ENCODE data around the gene MUC5AC.

DNA sequence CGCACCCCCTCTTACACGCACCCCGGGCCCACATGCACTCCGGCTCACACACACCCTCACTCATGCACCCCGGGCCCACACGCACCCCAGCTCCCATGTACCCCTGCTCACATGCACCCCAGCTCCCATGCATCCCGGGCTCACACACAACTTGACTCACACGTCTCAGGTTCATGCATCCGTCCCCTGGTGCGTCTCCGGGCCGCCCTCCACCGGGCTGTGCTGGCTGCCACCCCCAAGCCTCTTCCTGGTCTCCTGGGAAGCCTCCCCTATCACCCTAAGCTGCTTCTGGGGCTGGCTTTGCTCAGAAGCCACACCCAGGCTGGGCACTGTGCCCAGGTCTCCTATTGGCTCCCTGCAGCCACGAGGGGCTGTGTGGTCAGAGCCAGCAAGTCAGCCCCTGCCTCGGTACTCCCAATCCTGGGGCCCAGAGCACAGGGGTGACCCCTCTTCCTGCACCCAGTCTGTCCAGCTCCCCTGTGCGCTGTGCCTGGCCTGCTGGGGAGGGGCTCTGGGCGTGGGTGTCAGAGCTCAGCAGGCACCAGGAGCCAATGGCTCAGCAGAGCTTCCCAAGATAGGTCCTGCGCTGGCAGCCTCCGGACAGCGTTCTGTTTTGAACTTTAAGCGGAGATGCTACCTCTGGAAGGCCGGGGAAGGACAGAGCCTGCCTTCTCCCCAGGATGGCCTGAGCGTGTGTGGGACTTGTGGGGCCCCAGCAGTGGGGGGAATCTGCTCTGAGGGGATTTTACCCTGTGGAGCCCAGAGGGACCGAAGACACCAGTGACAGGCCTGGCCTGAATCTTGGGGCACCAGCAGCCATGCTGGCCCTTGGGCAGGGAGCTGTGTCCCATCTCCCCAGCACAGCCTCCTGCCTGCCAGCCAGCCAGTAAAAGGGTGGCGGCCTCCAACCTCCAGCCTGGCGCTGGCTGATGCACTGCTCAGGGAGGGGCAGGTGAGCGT, 17.1 kb downstream of the TSPAN4 start:
- PRO-cap = no peak

DNA sequence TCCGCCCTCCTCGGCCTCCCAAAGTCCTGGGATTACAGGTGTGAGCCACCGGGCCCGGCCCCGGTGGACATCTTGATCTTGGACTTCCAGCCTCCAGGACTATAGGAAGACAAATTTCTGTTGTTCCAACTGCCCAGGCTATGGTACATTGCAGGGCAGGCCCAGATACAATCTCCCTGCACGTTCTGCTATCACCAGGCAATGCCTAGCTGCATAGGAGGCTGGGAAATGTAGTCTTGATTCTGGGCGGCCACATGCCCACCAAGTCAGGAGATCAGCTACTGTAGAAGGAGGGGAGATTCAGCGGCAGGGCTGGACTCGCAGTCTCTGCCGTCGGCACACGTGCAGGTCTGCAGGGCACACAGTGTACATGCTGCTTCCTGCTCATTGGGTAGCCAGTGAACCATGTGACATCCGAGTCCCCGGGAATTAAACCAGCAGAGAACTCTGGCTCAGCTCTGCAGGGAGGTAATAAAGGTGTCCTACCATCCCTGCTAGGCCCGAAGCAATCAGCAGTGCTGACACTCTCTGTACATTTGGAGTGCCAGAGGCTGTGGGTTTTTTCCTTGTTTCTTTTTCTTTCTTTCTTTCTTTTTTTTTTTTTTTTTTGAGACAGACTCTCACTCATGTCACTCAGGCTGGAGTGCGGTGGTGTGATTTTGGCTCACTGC, 6.5 kb upstream of the AP2A2 start:
- PRO-cap = no peak

DNA sequence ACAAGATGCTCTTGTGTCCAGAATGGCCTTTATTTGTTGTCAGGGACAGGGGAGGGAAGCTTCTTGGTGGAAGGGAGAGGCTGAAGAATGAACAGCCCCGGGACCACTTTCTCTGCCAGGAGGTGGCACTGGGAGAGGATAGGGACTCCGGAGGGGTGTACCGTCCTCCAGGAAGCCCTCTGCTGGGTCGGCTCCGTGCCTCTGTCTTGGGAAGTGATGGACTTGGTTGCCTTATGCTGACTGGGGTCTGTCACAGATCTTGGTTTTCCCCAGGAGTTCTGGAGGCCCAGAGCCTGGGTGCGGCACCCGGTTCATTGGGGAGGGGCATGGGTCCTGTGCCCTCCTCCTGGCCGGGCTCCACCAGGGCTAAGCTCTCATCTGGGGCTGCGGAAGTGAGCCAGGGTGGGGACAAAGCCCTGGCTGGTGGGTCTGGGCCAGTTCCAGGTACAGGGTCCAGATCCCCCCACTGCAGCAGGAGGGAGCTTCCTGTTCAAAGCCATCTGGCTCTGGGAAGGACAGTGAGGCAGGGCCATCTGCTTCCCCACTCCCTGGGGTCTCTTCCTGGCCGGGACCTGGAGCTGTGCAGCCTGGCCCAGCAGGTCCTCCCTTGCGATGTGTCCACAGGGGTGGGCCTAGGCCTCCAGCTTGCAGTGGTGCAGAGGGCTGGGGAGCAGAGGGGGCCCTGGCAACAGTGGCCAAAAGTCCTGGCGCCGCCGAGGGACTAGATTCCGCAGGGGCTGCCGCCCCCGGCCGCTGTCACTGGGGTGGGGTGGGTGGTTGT, 1.1 kb upstream of the AP2A2 start:
- PRO-cap = no peak

DNA sequence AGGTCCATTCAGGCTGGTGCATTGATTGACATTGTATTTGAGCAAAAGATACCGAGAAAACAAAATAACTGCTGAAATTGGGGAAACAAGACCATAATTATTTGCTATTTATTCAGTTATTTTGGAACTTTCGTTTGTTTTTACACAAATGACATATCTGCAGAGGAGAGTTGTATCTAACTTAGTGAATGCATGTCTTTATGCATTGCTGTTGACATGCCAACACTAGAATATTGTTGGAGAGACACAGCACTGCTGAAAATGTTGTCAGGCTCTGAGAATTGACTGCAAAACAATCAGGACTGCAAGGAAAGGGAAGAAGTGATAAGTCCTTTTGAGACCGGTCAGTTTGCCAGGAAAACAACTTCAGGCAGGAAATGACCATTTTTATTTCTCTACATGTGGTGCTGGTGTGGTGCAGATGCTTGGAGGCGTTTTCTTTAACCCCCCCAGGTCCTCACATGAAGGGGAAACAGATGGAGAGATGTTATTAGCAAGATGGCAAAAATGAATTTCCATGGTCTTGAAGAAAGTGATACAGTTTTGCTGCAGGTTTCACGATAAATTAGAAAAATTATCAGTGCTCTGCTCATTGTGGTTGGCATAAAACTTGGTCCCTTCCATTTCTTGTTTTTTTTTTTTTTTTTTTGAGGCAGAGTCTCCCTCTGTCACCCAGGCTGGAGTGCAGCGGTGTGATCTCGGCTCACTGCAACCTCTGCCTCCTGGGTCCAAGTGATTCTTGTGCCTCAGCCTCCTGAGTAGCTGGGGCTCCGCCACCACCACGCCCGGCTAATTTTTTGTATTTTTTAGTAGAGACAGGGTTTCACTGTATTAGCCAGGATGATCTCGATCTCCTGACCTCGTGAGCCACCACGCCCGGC, 5.7 kb downstream of the AP2A2 start:
- PRO-cap = no peak

DNA sequence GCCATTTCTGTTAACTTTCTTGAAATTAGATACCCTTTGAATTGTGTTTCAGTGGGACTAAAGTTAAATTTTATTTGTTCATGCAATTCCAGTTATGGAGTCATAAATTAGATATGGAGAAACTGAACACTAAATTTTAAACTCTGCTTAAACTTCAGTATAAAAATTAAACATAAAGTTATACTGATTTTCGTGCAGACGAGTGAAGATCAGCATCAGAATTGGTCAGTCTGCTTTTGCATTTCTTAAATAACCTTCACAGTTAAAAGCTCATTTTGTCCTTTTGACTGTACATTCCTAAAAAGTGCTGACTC, 6.5 kb downstream of the AP2A2 start:
- PRO-cap = no peak

DNA sequence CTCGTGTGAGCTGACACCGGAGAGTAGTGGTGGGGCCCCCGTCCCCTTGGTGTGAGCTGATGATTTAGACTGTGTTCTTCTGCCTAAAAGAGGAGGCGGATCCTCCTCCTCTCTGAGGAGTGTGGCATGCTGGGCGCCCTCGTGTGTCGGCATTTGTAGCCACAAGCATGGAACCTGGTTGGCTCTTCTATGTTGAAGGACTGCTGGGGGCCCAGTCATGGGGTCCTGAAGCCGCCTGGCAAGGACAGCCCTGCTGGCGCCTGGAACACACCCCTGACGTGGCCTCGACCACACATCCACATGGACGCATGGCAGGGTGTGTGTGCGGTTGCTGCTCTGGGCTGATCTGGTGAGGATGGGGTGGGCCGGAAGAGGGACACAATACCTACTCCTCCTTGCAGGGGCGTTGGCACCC, 50.2 kb downstream of the AP2A2 start:
- PRO-cap = no peak

DNA sequence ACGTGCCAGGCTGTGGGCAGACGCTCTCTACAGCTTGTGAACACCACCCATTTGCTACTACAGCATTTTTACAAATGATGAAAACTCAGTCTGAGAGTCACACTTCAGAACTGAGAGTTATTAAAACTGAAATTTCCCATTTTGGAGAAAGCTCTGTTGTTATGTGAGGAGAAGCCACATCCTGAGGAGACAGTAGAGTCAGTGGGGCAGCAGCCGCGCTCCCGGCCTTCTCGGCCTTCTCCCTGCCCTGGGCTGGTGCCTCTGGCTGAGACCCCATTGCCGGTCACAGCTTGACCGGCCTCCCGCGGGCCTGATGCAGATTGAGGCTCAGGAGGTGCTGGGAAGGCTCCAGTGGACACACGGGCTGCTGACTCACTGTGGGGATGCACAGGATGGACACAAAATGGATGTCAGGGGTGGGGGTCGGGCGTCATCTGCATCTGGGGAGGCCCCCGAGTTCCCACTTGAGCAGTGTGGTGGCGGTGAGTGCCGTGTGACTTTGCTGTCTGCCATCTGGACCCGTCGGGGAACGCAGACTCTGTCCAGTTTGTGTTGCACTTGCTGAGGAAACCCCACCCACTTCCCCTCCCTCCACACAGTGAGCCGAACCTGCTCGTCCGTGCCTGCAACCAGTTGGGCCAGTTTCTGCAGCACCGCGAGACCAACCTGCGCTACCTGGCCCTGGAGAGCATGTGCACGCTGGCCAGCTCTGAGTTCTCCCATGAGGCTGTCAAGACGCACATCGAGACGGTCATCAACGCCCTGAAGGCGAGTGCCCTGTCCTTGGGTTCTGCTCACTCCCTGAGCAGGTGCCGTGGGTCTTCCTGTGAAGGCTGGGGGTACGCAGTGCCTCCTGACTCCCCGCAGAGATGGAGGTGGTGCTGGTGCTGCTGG, 50.1 kb downstream of the MUC6 start:
- PRO-cap = no peak

- PRO-cap = no peak
Measured at GRCh38 chr11:1008131-1008637, 28.3 kb downstream of the MUC6 start.

GRCh38 chr11:1017244-1018030, 19.1 kb downstream of the MUC6 start:
- PRO-cap = no peak

GRCh38 chr11:1033007-1033572, 3.4 kb downstream of the MUC6 start:
- PRO-cap = no peak

GRCh38 chr11:1049556-1050203, 13.2 kb upstream of the MUC6 start:
- PRO-cap = no peak

GRCh38 chr11:1061089-1061560, 24.6 kb upstream of the MUC6 start:
- PRO-cap = no peak

- PRO-cap = no peak
Measured at GRCh38 chr11:1089634-1090280, 53.2 kb upstream of the MUC6 start.

- PRO-cap = no peak
Measured at GRCh38 chr11:1157375-1158280, at the start of gene MUC5AC. Gene MUC5AC (plus strand): TSS chr11:1157953.

DNA sequence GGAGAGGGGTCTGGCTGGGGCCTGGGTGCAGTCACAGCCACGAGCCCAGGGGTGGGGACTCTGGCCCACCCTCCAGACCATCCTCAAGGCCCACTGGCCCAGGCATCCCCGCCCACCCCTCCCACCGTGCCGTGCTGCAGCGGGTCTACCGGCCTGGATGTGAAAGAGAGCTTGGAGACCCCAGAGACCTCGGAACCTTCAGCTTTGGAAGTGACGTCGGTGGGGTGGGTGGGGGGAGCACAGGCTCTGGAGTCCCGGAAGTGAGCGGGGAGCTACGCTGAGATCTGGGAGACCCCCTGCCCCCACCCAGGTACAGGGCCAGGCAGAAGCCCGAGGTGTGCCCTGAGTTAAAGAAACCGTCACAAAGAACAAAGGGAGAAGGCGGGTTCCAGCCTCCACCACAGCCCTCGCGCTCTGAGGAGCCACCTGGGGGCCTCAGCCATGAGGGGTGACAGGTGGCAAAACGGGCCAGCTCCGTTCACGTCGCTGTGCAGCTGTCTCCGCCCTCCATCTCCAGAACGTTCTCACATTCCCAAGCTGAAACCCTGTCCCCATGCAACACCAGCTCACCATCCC, 2.1 kb upstream of the MUC5B start:
- PRO-cap = no peak

- PRO-cap = no peak
Measured at GRCh38 chr11:1309897-1310806, 720 bp upstream of the TOLLIP start.

DNA sequence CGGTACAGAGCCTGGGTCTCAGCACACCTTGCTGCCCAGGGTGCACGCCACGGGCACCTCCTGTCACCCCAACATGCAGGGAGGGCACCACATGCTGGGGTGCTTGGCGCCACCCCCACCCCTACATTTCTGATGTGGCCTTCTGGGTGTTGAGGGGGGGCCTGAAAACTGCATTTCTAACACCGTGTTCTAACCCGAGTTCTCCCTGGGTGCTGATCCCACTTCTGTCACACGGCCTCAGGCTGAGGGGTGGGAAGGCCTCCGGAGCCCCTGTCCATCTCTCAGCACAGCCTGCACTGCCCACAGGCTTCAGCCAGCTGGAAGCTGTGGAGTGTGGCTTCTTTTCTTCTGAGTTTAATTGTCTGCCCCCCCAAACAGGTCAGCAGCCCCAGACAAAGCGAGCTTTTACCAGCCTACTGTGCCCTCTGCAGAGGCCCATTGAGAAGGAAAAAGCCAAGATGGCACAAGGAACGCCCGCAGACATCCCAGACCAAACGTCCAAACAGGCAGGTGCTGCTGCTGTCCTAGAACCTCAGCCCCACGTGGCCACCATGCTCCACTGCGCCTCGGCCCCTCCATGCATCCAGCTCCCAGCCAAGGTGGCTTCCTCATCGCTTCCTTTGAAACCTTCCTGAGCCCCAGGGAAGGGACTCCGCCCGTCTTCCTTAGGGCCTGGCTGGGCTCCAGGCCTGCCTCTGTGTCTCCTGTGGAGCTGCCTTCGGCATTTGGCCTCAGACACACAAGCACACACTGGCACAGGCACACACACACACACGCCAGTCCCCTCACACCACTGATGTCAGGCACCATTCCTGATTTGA, 1.8 kb downstream of the MOB2 start:
- PRO-cap = no peak

- PRO-cap = no peak
Measured at GRCh38 chr11:1513324-1514218, 27.0 kb upstream of the MOB2 start.

DNA sequence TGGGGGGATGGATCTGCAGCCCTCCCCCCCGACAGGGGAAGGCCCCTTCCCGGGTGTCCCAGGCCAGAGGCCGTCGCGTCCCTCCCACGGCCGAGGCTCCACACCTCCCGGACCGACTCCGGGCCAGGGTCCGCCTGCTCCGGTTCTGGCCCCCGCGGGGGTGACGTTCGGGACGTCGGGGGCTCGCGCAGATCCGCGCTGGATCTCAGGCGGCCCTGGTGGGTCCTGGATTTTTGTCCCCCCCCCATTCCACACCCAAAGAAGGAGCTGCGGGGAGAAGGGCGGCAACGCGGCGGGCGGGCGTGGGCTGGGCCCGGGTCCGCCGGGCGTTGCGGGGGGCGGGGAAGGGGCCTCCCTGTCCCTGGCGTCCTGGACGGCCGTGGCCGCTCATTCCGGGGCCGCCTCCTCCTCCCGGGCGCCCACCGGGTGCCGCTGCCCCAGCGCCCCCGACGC, 676 bp downstream of the DUSP8 start:
- PRO-cap = no peak

GRCh38 chr11:1572948-1573184, 795 bp upstream of the DUSP8 start:
- PRO-cap = no peak